Pericardium (tissue), 1 donor: Measurements from ENCODE around the gene TASOR2.

- RRBS: 4% methylated on average over 11 of the region's 46 CpGs
These were observed at the start of gene TASOR2 for GRCh38 chr10:5684284-5684926. Gene TASOR2 (plus strand): TSS chr10:5684838.

- RRBS: no CpG with 5 or more reads among the region's 2 CpGs
These were observed 28.2 kb downstream of the GDI2 start for GRCh38 chr10:5785088-5785362.

DNA sequence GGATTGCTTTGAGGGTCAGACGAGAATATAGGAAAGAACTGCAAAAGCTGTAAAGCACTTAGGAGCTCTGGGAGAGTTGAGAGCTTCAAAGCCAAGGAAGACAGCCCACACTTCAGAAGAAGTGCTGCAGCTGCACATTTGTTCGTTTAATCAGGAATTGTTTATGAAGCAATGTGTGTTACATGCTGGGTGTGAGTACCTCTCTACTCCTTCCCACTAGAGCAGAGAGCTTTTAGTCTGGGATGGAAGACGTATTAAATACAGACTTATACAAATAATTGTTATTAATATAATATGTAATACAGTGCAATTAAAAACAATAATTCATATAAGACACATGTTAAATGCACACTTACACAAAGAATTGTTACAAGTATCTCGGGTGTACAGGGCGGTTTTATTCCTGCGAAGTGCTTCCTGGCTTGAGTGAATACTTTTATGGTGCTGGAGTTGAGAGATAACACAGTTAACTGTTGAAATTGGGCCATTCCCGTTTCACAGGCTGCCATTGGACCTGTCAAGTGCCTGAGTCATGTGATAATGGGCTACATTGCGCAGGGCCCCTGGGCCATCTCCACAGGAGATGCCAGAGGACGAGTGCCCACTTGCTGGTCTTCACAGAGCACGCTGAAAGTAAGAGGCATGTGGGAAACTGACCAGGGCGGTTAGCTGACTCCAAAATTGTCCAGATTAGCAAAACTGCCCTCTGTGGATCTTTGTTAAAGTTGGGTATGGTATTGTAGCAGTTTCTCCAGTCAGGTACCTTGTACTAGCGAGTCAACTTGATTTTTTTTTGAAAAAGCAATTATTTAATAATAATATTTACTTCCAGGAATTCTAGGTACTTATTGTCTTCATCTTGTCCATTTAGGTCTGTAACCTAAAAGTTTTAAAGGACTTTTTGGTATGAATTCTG is 4.8 kb downstream of the FBH1 start:
- RRBS: no CpG with 5 or more reads among the region's 12 CpGs

DNA sequence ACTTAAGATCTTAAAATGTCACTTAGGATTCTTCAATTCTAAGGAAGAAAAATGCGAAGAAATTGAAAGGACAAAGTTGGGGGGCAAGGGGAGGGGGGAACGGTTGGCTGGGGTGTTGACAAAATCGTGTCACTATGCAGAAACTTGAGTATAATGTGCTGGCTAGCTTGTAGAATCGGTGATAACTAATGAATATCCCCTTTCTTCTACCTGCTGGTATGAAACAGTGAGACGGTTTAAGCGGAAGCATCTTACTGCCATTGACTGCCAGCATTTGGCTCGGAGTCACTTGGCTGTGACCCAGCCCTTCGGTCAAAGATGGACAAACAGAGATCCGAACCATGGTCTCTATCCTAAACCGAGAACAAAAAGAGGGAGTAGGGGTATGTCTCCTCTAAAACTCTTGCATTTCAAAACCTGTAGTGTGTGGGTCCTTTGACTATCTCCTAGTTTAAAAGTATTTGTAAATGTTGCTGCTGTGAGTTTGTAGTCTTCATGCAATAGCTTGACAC is 12.8 kb downstream of the FBH1 start:
- RRBS: no CpG with 5 or more reads among the region's 10 CpGs

- RRBS: no CpG with 5 or more reads among the region's 8 CpGs
These were observed 35.8 kb downstream of the IL15RA start for GRCh38 chr10:5941565-5941891.

DNA sequence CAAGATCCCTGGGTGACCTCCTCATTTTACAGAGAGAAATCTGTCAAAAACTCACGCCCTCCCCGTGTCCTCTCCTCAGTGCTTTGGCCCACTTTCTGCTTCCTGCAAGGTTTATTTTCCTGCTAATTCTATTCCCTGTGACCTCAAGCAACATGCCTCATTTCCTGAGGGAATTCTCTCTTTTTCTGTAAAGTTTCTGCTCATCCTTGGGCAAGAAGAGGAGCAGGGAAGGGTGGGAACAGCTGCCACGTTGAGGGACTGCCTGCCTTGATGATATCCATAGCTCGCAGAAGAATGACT is 4.7 kb downstream of the IL2RA start:
- RRBS: no CpG with 5 or more reads among the region's 4 CpGs

GRCh38 chr10:6100124-6100562 is 11.3 kb downstream of the RBM17 start:
- RRBS: no CpG with 5 or more reads among the region's 3 CpGs

DNA sequence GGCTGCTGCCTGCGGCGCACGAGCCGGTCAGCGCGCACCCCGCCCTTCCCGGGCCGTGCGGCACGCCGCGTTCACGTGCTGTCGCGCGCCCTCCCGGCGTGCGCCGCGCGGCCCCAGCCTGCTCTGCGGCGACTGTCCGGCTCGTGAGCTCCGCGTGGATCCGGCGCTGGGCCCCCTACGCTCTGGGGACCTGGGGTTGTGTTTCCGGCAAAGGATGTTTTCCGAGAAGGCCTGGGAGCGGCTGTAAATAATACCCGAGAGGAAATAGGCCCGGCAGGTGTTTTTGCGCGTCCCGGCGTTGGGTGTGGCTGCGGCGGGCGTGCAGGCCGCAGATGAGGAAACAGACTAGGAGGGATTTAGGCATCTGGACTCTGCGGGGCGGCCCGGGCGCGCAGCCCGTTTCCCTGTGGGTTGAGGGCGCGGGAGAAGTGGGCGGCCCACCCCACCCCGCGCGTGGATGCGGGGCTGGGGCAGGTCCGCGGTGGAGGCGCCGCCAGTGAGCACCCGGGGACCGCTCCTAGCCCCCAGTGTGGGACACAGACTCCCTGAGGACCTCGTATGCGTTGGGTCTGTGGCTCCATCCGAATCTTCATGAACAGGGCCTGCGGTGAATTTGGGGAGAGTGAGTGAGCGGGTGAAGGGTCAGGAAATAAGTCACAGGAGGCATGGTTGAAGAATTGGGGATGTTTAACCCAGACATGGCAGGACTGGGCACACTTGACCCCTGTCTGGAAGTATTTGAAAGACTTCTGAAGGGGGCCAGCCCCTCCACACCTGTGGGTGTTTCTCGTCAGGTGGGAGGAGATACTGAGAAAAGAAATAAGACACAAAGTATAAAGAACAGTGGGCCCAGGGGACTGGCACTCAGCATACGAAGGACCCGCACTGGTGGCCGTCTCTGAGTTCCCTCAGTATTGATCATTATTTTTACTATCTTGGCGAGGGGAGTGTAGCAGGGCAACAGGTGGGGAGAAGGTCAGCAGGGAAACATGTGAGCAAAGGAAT is 38.7 kb upstream of the PFKFB3 start:
- RRBS: 1% methylated on average over 40 of the region's 74 CpGs

GRCh38 chr10:6195232-6195789 is 7.4 kb upstream of the PFKFB3 start:
- RRBS: no CpG with 5 or more reads among the region's 8 CpGs

GRCh38 chr10:6219875-6220174 is 17.1 kb downstream of the PFKFB3 start:
- RRBS: no CpG with 5 or more reads among the region's 2 CpGs

GRCh38 chr10:6274575-6274995 is 71.9 kb downstream of the PFKFB3 start:
- RRBS: no CpG with 5 or more reads among the region's 7 CpGs

DNA sequence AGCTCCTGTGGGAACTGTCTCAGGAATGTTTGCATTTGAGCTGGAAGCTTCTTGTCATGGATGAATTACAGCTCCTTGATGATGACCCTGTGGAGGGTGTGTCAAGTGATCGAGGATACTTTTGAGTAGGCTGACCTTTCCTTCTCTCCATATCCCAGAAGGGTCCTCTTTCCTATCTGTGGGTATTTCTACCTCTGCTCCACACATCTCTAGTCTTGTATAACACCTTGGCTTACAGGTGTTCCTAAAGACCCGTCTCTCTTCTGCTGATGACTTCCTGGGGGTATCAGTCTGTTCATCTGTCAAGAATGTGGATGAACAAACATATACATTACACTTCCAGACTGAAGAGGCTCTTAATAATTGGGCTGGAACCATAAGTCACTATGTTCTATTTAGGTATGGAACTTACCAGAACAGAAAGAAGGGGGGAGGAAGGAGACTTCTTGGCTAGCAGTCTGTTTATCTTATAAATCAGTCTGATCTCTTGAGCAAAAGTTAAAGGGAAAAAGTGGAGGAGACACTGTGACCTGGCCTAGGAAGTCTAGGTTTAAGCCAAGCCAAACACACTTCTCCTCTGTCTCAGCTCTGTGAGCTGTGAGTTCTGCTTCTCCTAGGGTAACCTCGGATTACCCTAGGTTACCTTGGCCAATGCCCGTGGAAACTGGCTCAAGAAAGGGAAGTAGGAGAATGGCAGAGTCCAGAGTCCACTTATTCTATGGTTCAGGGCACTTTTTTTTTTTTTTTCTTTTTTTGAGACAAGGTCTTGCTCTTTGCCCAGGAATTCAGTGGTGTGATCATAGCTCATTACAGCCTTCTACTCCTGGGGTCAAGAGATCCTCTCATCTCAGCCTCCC is 95.1 kb downstream of the PFKFB3 start:
- RRBS: no CpG with 5 or more reads among the region's 4 CpGs

DNA sequence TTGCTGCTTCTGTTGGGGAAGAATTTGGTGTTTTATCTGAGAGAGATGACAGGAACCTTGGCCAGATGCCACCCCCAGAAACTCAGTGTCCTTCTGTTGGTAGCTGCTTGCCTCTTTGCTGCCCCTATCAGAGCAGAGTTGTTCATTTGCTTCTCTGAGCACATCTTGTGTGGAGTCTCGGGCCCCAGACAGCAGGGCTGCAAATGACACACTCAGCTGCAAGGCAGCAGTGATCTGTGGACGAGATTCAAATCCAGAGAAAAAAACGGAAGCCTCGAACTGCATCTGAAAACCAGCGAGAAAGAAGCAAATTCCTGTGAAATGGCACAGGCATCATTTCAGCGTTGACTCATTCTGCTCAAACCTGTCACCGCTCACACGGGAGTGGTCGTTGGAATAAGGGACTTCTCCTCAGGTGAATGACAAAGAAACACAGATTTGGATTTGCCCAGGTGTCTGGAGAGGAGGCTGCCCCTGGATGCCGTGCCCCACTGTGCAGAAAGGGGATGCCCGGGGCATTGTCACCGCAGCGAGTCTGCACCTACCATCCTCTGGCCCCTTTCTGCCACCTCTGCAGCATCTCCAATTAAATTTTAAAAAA is 144.7 kb downstream of the PFKFB3 start:
- RRBS: no CpG with 5 or more reads among the region's 13 CpGs

DNA sequence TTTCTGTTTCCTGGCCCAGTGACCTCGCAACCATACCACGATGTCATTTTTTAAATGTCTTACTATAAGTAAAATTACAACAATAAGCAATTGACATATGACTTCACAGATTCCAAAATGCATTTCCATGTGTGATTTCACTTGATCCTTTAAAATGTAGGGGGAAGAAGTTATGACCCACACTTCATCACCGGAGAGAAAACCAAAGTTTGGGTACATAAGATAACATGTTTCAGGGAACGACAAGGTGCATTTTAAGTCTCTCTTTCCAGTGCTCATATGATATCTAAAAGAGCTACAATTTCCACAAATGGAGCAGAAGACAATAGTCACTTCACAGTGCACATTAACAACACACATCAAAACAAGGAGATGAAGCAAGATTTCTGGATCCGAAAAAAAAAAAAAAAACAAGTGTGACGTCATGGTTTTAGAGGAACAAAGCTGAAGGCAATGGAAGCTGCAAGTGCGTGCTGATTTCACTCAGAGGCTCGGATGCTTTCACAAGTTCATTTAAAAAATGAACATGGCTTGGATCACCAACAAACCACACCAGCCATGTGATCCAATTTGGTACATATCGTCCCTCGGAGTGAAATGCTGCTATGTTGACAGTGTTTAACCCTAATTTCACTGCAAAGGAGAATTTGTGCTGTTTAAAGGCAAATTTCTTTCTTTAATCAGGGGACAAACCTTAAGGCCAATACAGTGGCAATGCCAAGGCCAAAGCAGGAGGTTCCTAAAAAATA is 336.9 kb upstream of the PRKCQ start:
- RRBS: no CpG with 5 or more reads among the region's 10 CpGs

DNA sequence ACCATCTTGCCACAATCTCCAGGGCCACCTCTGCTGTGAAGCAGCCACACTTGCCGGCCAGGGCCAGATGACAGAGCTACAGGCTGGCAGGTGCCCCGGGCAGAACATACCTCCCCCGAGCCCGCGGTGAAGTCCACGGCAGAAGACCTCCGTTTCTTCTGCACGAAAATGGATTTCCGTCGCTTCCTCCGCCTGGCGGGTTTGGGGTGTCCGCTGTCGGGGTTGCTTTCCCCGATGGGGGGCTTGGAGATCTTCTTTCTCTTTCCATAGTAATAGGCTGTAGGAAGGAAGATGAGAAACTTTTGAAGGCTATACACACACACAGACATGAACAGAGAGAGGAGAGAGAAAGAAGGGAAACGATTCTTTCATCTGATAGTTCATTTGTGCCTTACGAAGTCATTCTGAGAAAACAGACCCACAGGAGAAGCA is 238.4 kb downstream of the SFMBT2 start:
- RRBS: no CpG with 5 or more reads among the region's 17 CpGs

DNA sequence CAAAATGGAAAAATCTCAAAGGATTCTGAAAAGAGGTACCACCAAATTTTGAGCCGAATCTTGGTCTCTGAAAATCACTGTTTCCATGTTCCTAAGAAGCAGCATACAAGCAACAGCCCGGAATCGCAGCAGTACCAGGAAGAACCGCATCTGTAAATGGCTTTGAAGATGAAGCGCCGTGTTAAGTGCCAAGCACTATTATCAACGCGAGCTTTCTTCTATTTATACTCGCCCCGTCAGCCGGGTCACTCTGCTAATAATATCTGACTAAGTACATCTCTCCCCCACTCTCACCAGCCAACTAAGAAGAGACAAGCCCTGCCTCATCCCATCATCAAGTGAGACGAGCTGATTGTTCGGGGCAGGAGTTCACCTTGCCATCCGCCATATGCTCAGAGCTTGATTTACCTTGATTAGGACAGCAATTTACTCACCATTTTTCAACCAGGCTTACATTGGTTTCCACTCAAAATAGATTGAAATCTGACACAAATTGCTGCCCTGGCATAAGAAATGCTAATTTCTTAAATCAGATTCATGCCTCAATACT is 13.2 kb downstream of the SFMBT2 start:
- RRBS: no CpG with 5 or more reads among the region's 14 CpGs

DNA sequence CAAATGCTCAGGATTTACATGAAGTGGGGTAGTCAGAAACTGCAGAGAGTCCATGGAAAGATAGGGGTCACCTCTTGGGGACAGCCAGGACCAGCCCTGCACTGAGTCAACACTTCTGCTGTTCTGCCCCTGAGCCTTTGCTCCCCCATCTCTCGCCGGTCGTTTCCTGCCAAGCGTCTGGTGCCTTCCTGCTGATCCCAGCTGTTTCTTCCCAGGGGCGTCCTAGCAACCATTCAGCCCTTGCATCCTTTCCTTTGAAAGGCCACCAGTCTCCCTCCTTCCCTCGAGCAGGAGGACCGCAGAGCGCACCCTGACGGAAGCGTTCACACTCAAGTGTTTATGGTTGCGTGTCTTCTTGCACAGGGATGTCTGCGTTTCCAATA is 64.7 kb upstream of the SFMBT2 start:
- RRBS: no CpG with 5 or more reads among the region's 12 CpGs

- RRBS: no CpG with 5 or more reads among the region's 9 CpGs
These were observed 73.6 kb upstream of the SFMBT2 start for GRCh38 chr10:7484306-7484885.

DNA sequence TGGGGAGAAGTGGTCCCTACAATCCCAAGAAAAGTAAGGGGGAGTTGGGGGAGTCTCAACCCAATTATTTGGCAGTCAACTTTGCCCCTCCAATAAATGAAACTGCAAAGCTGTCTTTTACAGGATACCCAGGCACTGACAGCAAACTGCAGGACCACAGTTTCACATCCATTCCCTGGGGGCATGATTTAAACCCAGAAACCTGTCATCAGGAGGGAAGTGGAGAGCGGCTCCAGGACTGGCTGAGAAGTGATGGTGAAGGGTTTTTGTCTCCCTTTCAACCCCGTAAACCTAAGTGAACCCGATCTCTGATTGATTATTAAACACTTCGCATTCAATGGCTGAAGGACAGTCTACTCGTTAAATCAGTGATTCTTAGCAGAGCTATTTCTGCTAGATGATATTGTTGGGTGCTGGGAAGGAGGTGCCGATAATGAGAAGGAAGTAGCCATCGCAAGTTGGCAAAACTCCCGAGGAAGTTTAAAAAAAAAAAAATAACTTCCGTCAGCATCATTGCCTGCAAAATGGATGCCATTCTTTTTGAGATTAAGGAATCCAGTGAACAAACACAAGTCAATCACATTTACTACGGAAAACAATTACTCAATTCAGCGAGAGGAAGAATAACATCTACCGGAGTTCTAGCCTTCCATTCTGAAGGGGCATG is 74.2 kb upstream of the SFMBT2 start:
- RRBS: no CpG with 5 or more reads among the region's 12 CpGs